Bile duct (tissue), 1 donor: ENCODE measurements around the gene ETS1.

DNA sequence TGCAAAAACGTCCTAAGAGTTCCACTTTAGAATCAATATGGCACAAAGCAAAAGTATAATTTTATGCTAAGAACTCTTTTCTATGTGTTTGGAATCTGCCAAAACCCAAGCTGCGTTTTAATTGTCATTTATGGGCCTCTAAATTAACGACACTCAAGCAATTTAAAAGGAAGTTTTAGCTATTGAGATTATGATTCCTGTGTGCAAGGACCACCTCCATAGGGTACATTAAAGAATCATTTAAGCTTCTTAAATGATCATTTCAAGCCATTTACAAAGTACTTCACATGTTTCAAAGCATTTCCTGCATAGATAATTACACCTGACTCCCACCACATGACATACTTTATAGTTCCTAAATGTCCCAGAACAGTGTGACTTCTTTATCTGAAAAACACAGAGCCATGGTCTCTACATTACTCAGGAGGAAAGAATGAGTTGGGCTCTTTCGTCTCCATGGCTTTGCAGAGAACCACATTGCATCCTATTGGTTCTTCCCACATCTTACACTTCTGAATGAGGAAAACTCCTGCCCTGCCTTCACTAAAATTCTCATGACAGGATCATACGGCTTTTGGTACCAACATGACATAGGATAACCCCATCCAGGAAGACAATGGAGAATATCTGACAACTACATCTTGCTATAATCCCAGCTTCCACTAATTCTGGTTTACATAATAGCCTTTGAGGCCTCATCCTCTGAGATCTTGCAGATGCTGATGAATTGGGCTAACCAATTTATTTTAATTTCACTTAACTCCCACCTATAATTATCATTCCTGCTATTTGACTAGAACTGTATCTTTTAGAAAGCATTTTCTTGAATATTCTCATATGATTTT, 88.6 kb downstream of the ETS1 start:
- PRO-cap = no peak

DNA sequence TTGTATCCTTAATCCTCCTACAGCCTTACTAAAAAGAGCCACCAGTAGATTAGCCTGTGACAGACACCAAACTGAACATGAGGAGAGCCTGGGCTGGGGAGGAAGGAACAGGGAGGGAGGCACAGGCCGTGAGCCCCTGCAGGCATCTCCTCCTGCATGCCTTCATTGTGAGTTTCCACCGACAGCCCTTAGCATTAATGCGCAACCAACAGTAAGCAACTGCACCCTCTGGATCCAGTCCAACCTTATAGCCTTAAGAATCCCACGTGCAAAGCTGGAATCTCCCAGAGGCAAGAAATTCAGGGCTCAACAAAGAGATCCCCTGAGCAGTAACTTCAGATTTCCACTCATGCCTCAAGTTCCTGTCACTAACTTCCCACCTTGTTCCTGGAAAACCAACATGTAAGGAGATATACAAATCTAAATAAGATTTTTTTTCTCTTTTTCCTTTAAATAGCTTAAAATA, 84.6 kb downstream of the ETS1 start:
- PRO-cap = no peak

DNA sequence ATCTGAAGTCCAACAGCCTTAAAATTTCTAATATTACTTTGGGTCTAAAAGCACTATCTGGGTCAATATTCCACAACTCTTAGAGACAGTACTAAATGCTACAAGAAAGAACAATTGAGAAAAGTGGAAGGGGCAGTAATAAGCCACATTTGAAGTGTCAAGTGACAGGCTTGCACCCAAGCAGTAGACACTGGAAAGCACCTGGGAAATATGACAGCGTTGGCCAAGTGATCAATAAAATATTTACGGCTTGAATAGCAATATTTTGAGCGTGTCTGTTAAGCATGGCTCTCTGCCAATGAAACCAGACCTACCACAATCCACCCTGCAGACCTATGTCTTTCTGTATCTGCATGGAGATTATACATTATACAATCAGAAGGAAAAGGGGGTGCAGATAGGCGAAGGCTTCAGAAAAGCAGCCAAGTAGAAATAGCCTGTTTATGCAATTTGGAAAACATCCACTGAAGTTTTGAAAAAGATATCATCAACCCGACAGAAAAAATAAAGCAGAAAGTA, 71.6 kb downstream of the ETS1 start:
- PRO-cap = no peak

- PRO-cap = unidirectional peak, minus-strand start at chr11:128587558
Measured at GRCh38 chr11:128587378-128588028, at the start of gene ETS1. Gene ETS1, minus strand, starts transcription at chr11:128587558.

DNA sequence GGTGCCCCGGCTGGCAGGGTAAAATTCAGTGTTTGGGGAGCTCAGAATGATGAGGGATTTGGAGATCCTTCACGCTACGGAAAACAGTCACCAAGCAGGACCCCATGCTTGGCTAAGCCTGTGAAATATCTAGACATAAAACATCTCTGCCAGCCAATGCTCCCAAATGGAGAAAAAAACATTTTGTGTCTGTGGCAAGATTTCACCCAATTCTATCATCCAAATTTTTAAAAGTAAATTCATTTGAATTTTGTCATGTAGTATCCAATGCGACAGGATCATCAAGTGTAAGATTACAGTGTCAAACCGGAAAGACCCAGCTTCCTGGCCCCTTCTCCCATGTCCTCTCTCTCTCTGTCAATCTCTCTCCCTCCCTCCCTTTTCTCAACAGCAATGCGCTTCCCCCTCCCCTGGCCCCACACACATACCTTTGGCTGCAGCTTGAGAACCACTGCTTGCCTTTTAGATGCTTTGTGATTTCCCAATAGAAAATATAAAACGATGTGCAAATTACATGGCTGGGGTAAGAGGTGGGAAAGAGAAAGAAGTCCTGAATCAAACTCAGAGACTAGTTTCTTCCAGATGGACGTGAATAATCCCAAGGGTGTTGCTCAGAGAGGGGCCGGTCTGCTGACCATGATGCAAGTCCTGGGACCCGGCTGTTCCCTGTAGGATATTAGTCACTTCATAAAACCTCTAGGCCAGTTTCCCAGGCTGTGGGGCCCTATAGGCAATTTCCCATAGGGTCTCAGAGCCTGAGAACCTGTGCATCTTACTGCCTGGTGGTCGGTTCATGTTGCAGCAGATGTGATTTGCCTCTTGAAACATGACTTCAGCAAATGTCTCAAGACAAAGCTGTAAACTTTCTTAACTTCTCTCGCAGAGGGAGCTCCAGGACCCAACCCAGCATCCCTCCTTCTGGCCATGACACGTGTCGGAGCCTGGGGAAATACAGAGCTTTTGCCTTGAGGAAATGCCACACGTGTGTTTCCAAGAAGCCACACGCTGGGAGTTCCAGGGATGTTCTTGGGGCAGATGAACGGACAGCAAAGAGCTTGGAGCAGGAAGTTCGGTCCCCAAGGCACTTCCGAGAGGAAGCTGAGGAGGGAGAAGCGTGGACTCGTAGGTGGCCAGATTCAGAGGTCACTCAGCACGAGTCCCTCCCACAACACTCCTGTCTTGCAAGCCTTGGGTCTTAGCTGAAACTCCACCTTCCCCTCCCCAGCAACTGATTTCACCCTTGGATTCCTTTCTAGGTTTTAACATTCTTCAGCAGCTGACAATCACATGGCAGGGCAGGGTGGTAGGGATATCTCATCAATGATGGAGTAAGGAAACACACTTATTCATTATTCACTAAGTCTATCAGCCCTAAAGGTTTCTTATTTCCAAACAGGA, 34.4 kb upstream of the ETS1 start:
- PRO-cap = no peak

- PRO-cap = no peak
Measured at GRCh38 chr11:128716596-128717357, 22.9 kb downstream of the FLI1 start.

DNA sequence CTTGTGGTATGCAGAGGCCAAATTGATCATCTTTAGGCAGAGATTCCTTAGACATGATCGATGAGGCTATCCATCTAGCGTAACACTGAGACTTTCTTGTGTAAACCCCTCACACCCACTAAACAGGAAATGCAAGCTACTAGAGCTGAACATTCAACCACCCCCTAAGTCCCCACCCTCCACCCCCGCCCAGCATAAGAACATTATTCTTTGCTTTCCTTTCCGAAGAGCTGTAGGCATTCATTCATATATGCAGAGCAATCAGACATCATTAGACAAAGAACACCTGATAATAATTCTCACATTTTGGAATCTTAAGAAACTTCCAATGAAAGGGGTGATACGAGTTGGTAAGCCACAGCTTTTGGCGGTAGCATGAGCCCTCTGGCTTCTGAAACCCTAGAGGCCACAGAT, 42.1 kb downstream of the FLI1 start:
- PRO-cap = no peak

DNA sequence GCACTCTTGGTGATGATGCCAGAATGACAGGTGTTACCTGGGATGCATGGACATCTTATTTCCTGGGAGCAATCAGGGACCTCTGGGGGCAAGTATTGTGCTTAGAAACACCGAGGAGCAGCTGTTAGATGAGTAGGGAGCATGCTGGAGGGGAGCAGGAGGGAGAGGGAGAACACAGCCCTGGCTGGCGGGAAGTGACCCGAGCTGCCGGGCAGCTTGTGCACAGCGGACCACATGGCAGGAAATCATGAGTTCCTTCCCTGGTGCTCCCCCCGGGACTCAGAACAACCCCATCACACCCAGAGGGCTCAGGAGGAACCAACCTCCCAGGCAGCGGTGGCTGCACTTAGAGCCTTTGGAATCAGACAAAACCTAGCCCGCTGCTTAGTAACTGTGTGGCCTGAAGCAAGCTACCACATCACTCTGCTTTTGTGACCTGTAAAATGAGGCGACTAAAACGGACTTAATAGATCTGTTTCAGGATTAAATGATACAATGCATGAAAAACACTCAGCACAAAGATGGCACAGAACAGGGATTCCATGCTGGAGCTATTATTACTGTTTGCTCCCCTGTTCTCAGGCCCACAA, 12.6 kb downstream of the KCNJ5 start:
- PRO-cap = bidirectional peak, plus-strand start at position 293 of the sequence, minus-strand start at position 146 of the sequence

GRCh38 chr11:129315581-129316542, 59.8 kb upstream of the BARX2 start:
- PRO-cap = no peak

DNA sequence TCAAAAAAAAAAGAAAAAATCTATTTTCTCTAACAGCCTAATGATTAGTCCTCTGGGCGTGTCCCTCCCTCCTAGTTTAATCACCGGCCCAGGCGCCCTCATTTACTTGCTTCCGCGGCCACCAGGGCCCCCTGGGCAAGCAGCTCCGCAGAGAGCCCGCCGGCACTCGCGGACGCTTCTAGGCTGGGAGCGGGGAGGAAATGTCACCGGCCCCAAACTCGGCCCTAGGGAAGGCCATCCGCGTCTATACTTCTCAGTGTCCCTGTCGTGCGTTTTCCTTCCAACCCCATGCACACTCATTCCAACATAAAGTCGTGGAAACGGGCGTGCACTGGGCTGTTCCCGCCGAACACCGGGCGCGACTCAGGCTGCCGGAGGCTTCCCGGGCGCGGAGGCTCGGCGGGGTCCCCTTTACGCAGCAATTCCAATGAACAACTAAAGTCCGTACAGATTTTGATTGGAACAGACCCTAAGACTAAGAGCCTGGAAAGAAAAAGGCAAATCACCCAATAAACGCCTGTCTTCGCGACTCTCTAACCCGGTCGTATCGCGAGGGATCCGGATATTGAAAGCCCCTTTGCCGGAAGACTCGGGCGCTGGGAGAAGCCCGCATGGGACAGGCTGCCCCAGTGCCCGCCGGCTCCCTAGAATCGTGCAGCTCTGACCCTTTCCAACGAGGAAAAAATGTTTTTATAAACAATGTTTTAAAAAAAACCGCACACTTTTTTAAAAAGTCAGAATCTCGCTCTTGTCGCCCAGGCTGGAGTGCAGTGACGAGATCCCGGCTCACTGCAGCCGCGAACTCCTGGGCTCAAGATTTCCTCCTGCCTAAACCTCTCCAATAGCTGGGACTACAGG, 1.4 kb upstream of the BARX2 start:
- PRO-cap = unidirectional peak, plus-strand start at position 101 of the sequence; unidirectional peak, plus-strand start at position 165 of the sequence

DNA sequence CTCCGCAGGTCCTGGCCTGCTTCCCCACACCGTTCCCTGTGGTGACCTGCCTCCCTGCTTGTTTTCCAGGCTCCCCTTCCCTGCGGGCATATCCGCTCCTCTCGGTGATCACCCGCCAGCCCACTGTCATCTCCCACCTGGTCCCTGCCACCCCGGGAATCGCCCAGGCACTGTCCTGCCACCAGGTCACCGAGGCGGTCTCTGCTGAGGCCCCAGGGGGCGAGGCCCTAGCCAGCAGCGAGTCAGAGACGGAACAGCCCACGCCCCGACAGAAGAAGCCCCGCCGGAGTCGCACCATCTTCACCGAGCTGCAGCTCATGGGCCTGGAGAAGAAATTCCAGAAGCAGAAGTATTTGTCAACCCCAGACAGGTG, 61.0 kb downstream of the BARX2 start:
- PRO-cap = no peak

- PRO-cap = no peak
Measured at GRCh38 chr11:129459225-129459483, 83.5 kb downstream of the BARX2 start.

- PRO-cap = no peak
Measured at GRCh38 chr11:129592790-129593263, 217.2 kb downstream of the BARX2 start.

GRCh38 chr11:129617389-129618103, 198.1 kb upstream of the TMEM45B start:
- PRO-cap = no peak

GRCh38 chr11:129695982-129696459, 119.6 kb upstream of the TMEM45B start:
- PRO-cap = no peak

GRCh38 chr11:129731202-129731654, 84.4 kb upstream of the TMEM45B start:
- PRO-cap = no peak

DNA sequence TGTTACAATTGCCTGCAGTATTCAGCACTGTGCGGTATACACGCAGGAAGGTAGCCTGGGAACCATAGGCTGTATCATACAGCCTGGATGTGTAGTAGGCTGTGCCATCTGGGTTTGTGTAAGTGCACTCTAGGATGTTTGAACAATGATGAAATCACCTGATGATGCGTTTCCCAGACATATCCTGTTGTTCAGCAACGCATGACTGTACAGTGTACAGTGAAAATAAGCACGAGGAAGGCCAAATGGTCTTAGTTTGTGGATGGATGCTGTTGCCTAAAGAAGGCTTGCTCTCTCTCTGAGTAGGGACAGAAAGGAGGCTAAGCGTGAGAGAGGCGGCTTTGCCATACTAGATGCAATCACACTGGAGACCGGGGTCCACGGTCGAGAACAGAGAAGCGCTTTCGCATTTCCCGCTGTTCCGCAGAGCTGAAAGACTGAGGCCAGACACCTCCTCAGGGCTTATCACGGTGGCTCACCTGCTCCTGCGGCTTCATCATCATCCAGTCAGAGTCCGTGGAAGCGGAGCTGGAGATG, 27.6 kb upstream of the APLP2 start:
- PRO-cap = no peak

GRCh38 chr11:130085924-130086374, 16.3 kb downstream of the APLP2 start:
- PRO-cap = no peak

DNA sequence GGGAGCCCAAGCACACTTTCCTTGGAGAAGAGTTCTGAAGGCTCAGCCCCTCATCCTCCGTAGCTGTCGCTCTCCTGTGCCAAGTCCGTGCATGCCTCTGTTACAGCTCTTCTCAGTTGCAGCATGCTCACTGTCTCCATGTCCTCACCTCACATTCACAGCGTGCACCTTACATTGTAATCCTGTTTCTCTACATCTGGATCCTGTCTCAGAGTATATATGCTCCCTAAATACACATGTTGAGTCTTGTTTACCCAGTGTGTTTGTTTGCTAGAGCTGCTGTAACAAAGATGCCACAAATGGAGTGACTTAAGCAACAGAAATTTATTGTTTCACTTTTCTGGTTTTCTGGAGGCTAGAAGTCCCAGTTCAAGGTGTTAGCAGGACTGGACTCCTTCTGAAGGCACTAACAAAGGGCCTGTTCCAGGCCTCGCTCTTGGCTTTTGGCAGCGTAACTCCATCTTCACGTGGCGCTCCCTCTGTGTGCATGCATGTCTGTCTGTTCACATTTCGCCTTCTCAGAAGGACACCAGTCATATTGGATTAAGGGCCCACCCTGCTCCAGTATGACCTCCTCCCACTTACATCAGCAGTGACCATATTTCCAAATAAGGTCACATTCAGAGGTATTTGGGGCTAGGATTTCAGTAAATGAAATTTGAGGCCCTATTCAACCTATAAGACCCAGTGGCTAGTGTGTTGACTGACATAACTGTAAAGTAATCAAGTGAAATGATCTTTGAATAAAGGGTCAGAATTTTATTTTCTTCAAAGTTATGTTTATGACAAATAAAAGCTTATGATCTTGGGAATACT, 19.9 kb downstream of the APLP2 start:
- PRO-cap = no peak

- PRO-cap = unidirectional peak, plus-strand start at chr11:130124435
Measured at GRCh38 chr11:130124009-130124624, 35.5 kb upstream of the ST14 start.